A172 (cell line): ENCODE measurements around a stretch of chr11.

- RAMPAGE, long total RNA, result no peak
These were observed 478.9 kb downstream of the OPCML start for GRCh38 chr11:133053338-133053824.

DNA sequence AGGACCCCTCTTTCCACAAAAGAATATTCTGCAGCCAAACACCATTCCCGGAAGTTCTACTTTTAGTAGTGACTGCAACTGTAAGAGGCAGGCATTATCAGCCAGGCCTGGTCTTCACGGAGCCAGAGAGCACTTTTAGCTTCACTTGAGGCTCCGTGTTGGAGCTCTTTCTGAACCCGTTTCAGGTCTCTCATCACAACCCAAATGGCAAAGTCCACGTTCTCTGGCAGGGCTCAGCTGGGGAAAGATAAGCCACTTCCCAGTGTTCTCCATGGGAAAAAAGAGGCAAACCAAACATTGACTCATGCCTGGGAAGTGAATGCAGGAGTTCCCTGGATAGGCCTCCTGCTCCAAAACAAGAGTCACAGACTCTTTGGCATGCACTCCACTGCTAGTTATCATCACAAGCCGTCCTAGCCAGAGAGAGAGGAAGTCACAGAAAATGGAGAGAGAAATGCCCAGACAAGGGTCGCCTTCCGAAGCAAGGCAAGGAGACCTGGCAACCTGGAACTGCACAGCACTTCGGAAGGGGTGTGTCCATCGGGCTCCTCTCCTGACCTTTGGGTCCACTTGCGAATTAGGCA lies 11.6 kb downstream of the OPCML start:
- RAMPAGE, long total RNA, result no peak

- RAMPAGE, long total RNA, result no peak
These were observed 38.7 kb downstream of the IGSF9B start for GRCh38 chr11:133918035-133918574.

DNA sequence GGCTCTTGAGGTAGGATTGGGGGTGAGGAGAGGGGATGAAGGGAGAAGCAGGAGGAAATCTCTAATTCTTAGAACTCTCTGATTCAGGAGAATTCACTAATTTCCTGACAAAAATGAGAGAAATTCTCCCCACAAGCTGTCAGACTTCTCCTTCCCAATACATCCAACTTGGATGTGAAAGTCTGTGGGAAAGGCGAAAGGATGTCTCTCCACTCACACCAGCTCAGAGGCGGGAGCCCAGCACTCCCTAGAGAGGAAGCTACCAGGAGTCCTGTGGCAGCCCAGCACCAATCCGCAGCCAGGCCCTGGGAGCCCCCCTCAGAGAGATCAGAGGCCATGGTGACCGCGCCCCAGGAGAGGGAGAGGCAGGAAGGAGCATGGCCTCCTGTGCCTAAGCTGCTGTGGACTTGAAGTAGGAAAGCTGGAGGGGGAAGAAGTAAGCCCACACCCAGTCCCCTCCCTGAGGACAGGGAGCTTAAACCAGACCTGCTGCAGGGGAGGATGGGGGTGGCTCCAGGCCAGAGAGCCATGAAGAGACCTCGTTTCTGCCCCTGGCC lies 24.3 kb upstream of the IGSF9B start:
- RAMPAGE, long total RNA, result no peak

- RAMPAGE, long total RNA, result no peak
These were observed 32.3 kb upstream of the IGSF9B start for GRCh38 chr11:133988966-133989576.

- RAMPAGE, long total RNA, result no peak
These were observed 1.7 kb downstream of the JAM3 start for GRCh38 chr11:134070389-134071136.

DNA sequence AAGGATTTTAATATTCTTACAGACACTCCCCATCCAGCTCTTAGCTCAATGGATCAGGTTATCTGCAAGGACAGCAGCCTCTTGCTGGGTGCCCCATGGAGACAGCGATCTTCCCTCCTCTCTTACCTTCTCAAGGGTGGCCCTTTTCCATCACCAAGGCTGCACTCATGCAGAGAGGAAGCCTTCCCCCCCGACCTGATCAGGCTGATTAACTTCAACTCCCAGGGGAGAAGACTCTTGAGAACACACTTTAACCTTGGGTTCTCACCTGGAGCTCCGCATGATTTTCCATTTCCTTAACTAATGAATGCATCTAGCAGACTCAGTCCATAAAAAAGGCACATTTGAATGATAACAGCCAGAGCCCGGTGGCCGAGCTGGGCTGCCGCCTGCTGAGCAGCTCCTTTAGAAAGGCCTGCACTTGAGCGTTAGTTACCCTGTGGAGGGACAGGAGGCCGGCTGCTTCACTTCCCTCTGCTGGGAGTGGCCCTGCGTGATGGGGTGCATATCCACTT lies 3.3 kb upstream of the GLB1L3 start:
- RAMPAGE, long total RNA, result no peak

- RAMPAGE, long total RNA, result no peak
These were observed 8.0 kb downstream of the GLB1L2 start for GRCh38 chr11:134339746-134340131.

DNA sequence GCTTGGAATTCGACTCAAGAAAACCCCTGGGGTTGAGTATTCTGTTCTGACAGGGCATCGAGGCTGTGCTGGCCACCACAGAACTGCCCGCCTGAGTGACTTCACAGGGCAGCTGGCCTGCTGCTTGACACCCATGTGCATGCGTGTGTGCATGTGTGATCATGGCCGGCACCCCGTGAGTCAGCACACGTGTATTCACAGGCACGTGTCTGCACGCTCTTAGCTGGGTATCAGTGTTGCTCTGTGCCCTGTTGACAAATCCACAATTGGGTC lies 14.1 kb downstream of the B3GAT1 start:
- RAMPAGE, long total RNA, result no peak

GRCh38 chr11:134398301-134398503 lies 13.8 kb downstream of the B3GAT1 start:
- RAMPAGE, long total RNA, result no peak